SEM (cell line): Measurements from ENCODE around the genes CCND1 and FGF19.

GRCh38 chr11:68890695-68891677 is 12.6 kb downstream of the MRPL21 start:
- PRO-cap: no peak

DNA sequence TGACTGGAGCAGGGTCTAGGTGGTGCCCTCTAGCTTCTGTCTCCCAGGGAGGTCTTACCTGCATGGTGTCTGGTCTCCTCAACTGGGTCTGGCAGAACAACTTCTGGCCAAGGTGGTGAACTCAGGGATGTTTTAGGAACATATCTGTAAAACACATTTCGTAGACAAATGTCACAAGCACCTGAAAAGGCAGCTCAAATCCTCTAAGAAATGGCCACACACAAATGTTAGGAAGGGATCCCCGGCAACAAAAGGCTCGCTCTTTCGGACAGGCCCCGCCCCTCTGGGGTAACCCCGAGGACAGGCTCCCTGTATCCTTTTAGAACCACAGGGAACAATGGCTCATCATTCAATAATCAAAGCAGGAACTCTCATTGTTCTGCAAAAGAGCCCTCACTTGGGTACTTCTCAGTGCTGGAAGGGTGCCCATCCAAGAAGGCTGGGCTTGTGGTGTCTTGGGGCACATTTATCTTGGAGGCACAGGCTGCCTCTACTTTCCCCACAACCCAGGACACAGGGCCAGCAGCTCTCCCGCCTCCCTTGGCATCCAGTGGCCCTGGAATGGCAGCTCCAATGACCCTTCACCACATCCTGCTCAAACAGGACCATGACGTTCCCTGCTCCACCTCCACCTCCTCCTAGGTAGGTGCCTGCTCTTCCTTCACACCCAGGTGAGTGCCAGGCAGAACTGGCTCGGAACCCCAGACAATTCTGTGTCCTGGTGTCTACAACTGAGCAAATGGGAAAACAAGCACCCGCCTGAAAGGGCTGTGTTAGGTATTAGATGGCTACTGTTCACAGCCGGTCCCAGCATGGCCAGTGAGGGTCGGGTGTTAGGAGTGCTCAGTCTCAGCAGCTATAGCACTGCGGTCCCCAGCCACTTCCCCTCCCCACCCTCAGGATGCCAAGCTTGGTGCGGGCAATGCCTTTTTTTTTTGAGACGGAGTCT is 5.5 kb downstream of the MRPL21 start:
- PRO-cap: no peak

DNA sequence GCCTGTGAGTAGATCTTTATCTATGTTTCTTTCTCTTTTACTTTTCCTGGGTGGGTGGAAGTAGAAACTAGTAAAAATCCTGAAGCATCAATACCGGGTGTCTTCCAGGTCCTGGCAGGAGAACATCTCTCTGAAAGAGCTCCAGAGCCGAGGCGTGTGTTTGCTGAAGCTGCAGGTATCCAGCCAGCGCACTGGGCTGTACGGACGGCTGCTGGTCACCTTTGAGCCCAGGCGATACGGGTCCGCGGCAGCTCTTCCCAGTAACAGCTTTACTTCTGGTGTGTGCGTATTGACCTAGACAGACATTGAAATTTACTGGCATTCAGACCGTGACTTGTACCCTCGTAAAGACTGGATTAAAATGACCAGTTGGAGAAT is 2.3 kb downstream of the IGHMBP2 start:
- PRO-cap: no peak

- PRO-cap: no peak
Observed at GRCh38 chr11:68923428-68924072, 19.9 kb downstream of the IGHMBP2 start.

GRCh38 chr11:68934563-68935132 is 31.0 kb downstream of the IGHMBP2 start:
- PRO-cap: no peak

DNA sequence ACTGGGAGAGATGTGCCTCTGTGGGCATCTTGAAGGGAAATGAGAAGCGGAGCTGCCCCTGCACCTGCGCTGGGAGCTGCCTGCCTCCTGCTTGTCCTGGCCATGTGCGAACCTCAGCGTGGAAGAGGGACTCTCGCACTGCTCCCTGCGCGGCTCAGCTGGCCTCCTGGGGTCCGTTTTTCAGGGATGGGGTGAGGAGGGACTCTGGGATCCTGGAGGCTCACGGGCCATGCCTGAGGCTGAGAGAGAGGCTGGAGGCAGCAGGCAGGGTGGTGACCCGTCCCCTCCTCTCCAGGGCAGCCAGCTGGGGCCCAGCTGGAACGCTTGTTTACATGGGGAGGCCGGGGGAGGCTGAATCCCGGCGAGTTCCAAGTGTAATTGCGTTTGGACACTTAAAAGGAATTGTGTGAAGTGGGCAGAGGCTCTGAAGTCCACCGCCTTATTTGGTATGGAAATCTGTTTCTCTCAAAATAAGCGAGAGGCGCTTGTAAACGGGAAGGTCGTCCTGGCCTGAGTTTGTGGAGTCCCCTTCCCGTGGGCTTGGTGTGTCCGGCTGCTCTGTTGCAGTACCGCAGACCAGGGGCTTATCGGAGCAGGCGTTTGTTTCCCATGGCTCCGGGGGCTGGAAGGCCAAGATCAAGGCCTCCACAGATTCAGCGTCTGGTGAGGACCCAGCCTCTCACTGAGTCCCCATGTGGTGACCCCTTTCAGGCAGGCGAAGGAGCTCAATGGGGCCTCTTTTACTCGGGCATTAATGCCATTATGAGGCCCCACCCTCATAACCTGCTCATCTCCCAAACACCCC is 1.3 kb upstream of the MRGPRF start:
- PRO-cap: no peak

GRCh38 chr11:69115465-69116134 is 40.1 kb upstream of the SMIM38 start:
- PRO-cap: no peak

GRCh38 chr11:69158860-69159437 is 3.2 kb downstream of the SMIM38 start:
- PRO-cap: no peak

DNA sequence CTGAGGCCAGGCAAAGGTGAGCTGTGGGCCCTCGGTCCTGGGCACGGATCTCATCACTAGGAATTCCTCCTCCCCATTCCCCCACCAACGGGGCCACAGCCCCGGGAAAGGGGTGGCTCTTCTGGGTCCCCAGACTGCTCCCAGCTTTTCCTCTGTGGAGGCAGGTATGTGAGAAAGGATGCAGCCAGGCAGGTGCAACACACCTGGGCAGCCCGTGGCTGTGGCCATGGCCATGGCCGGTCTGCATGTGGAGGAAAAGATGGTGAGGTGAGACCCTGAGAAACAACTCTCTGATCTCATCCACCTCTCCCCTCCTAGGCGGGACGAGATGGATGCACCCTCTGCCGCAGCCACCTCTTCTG is 10.4 kb downstream of the SMIM38 start:
- PRO-cap: no peak

- PRO-cap: no peak
Observed at GRCh38 chr11:69288347-69289055, 5.5 kb upstream of the MYEOV start.

- PRO-cap: no peak
Observed at GRCh38 chr11:69471220-69471703, 169.7 kb upstream of the CCND1 start.

DNA sequence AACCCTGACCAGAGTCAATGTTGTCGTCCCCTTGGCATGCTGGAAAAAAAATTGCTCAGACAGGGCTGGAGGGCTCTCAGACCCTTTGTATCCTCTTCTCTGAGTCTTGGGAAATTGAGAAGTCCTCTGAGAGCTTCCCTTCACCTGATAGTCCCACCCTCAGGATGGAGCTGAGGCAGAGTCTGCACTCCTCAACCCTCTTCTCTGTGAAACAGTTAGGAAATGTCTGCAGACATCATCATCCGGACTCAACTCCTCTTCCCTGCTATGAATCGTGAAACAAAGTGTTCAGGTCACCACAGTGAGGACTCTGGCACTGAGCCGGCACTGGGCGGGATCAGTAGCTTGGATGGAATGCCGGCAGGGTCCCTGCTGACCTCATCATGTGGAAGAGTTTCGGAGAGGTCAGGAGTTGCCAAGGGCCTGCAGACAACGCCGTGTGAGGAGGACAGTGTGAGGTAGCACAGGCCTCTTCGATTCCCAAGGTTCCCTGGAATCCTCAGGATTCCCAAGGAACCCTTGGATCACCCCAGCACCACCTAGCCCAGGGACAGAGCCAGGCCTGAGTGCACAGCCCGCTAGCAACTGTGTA is 160.4 kb upstream of the CCND1 start:
- PRO-cap: no peak

GRCh38 chr11:69530680-69531650 is 110.0 kb upstream of the CCND1 start:
- PRO-cap: no peak

DNA sequence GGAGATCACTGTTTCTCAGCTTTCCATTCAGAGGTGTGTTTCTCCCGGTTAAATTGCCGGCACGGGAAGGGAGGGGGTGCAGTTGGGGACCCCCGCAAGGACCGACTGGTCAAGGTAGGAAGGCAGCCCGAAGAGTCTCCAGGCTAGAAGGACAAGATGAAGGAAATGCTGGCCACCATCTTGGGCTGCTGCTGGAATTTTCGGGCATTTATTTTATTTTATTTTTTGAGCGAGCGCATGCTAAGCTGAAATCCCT is 813 bp upstream of the CCND1 start:
- PRO-cap: no peak

DNA sequence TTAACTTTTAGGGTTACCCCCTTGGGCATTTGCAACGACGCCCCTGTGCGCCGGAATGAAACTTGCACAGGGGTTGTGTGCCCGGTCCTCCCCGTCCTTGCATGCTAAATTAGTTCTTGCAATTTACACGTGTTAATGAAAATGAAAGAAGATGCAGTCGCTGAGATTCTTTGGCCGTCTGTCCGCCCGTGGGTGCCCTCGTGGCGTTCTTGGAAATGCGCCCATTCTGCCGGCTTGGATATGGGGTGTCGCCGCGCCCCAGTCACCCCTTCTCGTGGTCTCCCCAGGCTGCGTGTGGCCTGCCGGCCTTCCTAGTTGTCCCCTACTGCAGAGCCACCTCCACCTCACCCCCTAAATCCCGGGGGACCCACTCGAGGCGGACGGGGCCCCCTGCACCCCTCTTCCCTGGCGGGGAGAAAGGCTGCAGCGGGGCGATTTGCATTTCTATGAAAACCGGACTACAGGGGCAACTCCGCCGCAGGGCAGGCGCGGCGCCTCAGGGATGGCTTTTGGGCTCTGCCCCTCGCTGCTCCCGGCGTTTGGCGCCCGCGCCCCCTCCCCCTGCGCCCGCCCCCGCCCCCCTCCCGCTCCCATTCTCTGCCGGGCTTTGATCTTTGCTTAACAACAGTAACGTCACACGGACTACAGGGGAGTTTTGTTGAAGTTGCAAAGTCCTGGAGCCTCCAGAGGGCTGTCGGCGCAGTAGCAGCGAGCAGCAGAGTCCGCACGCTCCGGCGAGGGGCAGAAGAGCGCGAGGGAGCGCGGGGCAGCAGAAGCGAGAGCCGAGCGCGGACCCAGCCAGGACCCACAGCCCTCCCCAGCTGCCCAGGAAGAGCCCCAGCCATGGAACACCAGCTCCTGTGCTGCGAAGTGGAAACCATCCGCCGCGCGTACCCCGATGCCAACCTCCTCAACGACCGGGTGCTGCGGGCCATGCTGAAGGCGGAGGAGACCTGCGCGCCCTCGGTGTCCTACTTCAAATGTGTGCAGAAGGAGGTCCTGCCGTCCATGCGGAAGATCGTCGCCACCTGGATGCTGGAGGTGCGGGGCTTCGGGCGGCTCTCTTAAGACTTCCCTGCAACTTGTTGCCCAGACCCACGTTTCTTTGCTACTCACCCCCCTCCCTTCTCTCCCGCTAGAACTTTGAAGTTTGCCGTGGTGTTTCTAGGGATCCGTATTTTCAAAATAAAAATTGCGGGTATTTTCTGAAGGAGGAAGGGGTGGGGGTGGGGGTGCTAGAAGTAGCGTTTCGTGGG is at the start of gene CCND1:
CCND1 (plus strand) TSS at position 686 of the 1,256 bp plus-strand sequence.
- PRO-cap: unidirectional peak, plus-strand start at position 686 of the sequence

DNA sequence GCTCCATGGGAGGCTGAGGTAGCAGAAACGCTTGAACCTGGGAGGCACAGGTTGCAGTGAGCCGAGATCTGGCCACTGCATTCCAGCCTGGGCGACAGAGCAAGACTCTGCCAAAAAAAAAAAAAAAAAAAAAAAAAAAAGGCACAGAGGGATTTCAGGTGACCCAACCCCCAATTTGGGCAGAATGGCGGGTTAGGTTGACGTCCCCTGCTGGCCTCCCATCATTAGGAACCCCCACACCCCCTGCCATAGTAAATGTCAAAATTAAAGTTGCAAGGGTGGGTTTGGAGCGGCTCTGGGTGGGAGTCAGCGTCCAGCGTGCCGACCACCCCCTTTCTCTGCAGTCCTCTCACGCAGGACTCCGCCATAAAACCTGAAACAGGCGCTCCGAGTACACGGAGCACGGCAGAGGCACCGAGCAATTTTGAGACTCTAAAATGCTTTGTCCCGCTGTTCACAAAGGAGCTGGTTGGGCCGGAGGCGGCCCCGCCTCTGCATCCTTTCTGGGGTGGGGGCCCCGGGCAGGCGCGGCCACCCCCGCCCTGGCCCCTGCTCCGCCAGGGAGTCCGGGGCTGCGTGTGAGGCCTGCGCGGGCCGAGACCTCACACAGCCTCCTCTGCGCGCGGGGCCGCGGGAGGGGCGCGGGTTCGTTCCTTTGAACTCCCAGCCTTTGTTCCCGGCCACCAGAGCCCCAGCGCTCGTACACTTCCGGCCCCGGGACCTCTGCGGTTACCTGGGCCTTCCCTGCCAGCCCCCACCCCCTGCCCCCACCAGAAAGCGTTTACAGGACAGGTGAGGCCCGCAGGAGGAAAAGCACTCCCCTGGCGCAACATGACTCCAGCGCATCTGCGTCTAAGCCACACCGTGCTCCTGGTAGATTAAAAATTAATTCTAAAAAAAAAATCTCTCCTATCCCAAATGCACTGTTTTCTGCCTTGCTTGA is 1.7 kb downstream of the FGF19 start:
- PRO-cap: no peak

DNA sequence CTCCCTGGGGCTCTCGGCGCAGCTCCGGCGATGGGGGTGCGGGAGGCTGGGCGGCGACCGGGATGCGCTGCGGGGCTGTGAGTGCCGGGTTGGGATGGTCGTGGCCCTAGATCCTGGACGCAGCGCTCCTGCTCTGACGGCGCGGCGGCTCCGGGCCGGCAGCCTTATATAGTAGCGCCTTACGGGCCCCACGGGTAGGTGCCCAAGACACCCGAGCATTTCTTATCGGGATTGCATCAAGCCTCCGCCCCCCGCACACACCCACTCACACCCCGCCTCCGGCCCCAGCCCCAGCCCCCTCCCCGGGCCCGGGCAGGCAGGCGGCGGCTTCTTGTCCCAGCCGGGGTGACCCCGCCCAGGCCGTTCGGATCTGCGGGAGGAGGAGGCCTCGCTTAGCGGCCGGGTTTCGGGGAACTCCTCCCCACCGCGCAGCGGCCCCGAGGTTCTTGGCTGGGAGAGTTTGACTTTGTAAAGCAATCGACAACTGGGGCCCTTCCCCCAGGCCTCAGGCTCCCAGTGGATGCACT is at the start of gene FGF19:
FGF19 (minus strand) TSS at position 141 of the 527 bp plus-strand sequence.
- PRO-cap: no peak

GRCh38 chr11:69819469-69819837 is 237 bp upstream of the FGF3 start:
- PRO-cap: no peak

- PRO-cap: no peak
Observed at GRCh38 chr11:69900475-69901064, 81.4 kb upstream of the FGF3 start.

DNA sequence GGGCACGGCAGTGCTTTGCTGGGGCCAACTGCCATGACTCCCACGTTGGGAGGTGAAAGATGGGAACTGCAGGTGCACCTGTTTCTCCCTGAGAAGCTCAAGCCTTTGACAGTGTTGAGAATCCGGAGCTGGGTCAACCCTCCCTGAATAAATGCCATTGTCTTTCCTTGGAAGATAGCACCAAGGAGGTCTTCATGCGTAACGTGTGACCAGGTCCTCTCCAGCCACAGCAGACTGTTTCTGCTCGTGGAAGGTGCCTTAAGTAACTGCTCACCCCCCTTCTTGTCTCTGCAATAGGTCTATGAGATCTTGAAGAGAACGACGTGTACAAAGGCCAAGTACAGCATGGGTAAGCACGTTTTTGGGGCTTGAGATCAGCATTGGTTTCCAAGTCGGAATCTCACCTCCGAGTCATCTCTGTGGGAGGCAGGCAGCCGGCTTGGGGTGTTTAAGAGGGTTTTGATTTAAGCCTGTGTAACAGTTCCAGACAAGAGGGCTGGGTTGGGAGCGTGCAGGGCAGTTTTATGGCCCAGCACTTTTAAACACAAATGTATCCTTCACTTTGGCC is 30.0 kb downstream of the ANO1 start:
- PRO-cap: no peak